Parietal lobe (tissue), 2 donors: ENCODE measurements around a stretch of chr20.

GRCh38 chr20:51480471-51481079, 61.9 kb downstream of the NFATC2 start:
- RAMPAGE, long total RNA: no peak

DNA sequence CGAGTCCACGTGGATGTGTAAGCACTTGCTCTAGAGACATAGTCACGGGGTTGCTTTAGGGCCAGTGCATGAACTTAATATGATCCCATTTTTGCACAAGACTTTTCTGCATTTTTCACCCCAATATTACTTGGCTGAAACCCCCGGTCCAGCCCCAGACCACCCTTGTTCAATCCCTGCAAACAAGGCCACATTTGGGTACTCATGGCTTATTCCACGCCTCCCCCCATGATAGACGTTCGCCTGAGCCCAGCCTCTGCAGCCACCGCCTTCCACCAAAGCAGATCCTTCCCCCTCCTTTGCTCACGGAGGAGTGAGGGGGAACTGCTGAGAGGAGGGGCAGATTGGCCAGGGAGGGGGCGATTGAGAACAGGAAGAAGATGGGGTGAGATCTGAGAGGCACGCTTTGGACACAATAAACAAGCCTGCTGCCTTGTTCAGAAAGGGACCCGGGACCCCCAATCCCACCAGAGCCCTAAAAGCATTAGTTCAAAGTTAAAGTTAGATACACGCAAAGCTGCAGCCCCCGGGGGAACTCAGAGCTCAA, 45.1 kb downstream of the NFATC2 start:
- RAMPAGE, long total RNA: no peak

- RAMPAGE, long total RNA: no peak
These were observed 18.6 kb downstream of the NFATC2 start for GRCh38 chr20:51523908-51524383.

GRCh38 chr20:51528508-51529025, 14.0 kb downstream of the NFATC2 start:
- RAMPAGE, long total RNA: no peak

DNA sequence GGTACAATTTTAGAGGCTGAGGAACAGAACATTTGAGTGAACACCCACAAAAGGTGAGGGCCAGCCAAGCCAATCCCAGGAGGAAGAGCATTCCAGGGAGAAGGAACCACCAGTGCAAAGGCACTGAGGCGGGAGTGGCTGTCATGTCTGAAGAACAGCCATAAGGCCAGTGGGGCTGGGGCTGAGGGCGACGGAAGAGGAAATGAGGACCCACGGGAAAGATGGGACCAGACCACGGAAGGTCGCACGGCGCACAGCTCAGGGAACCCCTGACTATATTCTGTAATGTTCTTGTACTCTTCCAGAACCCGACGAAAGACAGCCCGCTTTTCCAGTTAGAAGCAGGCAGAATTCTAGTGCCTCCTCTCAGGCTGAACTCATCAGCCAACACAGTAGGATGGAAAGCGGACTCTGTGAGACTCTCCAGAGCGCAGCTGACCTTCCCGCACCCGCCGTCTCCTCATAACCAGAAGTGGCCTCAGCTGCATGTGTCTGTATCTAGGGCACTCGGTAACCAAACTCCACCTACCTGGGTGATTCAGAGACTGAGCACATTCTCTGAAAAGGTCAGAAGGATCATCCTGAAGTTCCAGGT, 66.5 kb upstream of the NFATC2 start:
- RAMPAGE, long total RNA: no peak

GRCh38 chr20:51697018-51697718, 71.0 kb downstream of the ATP9A start:
- RAMPAGE, long total RNA: no peak

- RAMPAGE, long total RNA: no peak
These were observed 586 bp upstream of the ATP9A start for GRCh38 chr20:51768766-51769185.

DNA sequence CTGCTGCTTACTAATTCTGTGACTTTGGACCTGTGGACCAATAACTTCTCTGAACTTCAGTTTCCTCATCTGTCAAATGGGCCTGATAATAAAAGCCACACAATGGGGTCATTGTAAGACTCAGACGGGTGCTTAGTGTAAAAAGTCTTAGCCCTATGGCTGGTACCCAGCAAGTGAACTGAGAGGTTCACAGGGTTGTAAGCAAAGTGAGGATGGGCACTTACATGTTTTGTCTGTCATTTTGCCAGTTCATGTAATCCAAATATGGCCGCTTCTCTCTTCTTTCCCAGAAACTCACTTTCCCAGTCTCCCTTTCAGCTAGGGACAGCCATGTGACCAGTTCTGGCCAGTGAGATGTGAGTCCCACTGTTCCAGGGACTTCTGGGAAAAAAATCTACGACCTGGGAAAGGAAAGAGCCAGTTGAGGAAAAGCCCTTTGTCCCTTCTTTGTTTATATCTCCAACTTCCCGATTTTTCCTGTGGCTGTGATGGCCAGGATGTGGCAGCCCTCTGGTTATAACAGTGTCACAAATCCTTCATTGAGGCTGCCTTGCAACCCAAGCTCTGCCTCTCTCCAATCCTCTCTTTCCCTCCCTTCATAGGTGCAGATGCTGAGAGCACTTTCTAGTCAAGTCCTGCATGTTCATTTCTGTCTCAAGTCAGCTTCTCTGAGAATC, 148.4 kb upstream of the ZFP64 start:
- RAMPAGE, long total RNA: no peak

GRCh38 chr20:52490842-52491162, 299.2 kb upstream of the ZFP64 start:
- RAMPAGE, long total RNA: no peak

DNA sequence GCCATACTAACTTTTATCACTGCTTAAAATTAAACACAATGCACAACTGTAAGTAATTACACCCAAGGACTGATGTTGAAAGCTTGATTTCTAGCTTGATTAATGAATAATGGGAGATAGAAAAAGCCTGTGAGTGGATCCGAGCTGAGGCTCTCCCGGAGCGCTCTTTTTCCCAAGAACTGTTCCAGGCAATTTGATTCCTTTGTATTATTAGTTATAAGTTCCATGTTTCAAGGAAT, 3.6 kb downstream of the TSHZ2 start:
- RAMPAGE, long total RNA: no peak

DNA sequence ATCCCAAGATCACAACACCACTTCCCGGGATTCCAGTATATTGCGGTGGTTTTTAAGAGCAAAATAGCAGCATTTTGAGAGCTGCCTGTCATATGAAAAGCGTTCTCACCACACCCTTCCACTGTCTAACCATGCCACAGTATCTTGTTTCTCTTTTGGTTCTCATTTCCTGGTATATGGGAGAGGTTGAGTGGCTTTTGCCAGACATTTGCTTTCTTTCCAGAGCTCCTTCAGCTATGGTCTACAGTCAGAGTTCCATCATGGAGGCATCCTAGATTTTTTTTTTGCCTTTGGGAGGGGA, 243.0 kb downstream of the TSHZ2 start:
- RAMPAGE, long total RNA: no peak

DNA sequence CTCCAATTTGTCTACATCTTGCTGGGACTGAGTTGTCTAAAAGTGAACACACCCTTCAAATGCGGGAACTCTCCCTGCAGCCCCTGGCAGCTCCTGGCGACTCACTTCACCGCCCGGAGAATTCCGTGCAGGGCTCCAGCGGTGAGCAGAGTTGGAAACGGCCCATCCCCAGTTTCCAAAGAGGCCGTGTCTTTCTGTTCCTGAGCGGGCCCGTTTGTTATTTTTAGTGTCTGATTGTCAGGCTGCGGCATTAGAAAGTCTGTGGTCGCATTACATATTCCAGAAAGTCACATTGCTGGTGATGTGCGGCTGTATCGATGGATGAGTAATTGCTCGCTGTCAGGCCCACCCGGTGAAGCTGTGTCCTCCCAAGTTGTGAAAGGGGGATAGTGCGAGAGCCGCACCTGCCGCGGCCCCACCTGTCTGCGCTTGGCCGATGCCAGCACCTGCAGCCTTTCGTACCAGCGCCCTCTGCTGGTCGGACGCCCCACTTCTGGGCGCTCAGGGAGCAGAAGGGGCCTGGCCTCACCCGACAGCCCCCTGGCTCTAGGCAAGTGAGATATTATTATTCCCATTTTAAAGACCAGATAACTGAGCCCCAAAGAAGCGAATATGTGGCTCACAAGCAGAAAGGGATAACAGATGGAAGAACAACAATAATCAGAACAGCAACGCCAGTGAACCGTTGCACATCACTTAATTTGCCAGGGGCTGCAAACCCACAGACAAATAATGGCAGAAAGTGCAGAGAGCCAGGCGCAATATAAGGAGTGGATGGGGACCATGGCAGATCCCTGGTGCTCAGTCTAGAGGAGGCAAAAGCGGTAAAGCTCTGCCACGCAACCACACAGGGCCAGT, 244.9 kb downstream of the TSHZ2 start:
- RAMPAGE, long total RNA: no peak

DNA sequence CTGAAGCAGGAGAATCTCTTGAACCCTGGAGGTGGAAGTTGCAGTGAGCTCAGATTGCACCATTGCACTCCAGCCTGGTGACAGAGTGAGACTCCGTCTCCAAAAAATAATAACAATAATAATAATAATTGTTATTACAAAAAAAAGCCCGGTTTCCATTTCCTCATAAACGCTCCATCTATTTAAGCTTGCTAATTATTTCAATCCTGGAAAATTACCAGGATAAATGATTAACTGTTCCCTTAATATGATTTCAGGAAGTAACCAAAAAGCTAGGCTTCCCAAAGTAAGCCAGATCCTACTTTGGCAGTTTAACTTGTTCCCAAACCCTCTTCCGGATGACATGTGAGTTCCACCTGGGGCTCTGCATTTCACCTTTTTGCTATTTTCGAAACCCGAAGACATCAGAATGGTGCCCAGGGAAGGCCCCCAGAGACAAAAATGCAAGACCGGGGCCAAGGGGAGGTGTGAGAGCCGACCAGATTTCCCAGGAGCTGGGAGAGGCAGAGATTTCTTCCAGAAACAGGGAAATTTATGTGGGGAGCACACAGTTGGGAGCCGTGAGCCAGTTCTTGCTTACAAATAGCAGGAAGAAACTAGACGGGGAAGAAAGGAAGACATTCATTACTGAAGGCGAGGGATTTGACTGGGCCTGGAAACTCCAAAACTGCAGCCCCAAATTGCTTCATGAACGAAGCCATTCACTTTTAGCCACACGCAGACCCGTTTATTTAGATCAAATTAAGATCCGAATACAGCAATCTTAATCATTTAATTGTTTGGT, 209.8 kb downstream of the ZNF217 start:
- RAMPAGE, long total RNA: no peak

GRCh38 chr20:53567049-53568146, 26.2 kb downstream of the ZNF217 start:
- RAMPAGE, long total RNA: no peak

DNA sequence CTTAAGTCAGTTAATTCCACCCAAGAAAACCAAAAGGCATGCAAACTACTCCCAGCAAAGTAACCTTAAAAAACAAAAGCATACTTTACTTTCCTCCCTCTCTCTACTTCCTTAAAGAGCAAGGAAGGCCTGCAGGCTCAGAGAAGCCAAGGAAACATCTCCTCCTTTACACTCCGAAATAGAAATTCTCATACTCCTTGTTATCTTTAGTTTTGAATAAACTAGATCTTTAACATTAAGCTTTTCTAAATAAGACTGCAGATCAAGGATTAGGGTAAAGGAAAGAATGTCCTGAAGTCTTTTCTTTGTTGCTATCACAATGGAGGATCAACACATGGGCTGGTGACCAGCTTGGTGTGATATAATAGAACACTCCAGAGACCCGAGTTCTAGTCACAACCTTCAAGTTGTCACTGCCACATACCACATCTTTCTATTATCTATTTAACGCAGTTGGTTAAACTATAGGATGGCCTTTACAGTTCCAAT, 9.4 kb downstream of the ZNF217 start:
- RAMPAGE, long total RNA: no peak

- RAMPAGE, long total RNA: no peak
These were observed 2.3 kb downstream of the ZNF217 start for GRCh38 chr20:53591151-53592011.

- RAMPAGE, long total RNA: no peak
These were observed 117.7 kb upstream of the ZNF217 start for GRCh38 chr20:53711409-53711655.

DNA sequence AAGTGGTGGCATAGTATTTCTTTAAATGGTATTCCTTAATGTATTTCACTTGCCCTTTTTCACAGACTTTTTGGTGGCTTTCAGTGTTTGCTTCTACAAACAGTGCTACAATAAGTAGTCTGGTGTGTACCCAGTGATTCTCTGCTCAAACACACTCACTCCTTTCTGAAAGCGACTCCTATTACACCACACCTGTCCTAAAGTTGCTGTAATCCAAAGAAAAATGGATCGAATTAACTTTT, 145.9 kb upstream of the ZNF217 start:
- RAMPAGE, long total RNA: no peak

- RAMPAGE, long total RNA: no peak
These were observed 223.3 kb downstream of the BCAS1 start for GRCh38 chr20:53847006-53847500.

GRCh38 chr20:53914531-53915171, 155.7 kb downstream of the BCAS1 start:
- RAMPAGE, long total RNA: no peak